Neural cell (in vitro differentiated cells): ENCODE measurements around the genes CIC, TMEM145, PSG11, ZNF575, IRGQ and SMG9.

DNA sequence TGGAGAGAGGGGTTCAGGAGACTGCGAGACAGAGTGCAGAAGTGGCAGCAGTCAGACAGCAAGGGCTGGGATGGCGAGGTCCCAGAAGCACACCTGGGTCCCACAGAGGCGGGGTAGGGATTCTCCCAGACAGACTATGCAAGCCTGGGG is 2.1 kb downstream of the ERF start:
- RAMPAGE, long total RNA, result no peak

GRCh38 chr19:42255718-42256665 is 1.1 kb upstream of the ERF start:
- RAMPAGE, long total RNA, result no peak

GRCh38 chr19:42268393-42269372 is at the start of gene CIC:
CIC (plus strand) TSS chr19:42269252.
- RAMPAGE, long total RNA, result start-site peak on the plus strand at chr19:42268520-42268580, 195 and 400 reads in 2 replicates; start-site peak on the plus strand at chr19:42269015-42269035, 24 and 22 reads in 2 replicates; start-site peak on the plus strand at chr19:42269213-42269267, 53 and 48 reads in 2 replicates

- RAMPAGE, long total RNA, result no peak
Observed at GRCh38 chr19:42313020-42314058, at the start of gene TMEM145. TMEM145 (plus strand) TSS chr19:42313309.

DNA sequence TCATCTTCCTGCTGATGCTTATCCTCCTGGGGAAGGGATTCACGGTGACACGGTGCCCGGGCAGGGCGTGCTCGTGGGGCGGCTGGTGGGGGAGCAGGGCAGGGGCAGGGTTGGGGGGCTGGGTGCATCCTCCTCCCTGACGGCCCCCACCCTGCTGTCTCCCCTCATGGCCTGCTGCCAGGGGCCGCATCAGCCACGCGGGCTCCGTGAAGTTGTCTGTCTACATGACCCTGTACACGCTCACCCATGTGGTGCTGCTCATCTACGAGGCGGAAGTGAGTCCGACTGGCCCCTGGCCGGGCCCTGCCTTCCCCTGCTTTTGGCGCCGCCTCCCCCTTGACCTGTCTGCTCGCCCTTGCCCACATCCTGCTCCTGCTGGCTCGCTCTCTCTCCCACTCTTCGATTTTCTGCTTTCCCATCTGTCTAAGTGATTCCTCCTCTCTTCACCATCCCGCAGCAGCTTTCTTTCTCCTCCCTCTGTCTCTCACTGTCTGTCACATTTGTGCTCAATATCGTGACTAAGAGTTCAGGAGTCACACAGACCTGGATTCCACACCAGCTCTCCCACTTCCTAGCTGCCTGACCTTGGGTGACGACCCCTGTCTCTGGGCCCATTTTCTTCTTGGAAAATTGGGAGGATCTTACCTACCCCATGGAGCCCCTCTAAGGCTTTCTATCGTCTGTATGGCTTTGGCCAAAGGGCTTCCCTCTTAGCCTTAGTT is 3.7 kb downstream of the TMEM145 start:
- RAMPAGE, long total RNA, result no peak

DNA sequence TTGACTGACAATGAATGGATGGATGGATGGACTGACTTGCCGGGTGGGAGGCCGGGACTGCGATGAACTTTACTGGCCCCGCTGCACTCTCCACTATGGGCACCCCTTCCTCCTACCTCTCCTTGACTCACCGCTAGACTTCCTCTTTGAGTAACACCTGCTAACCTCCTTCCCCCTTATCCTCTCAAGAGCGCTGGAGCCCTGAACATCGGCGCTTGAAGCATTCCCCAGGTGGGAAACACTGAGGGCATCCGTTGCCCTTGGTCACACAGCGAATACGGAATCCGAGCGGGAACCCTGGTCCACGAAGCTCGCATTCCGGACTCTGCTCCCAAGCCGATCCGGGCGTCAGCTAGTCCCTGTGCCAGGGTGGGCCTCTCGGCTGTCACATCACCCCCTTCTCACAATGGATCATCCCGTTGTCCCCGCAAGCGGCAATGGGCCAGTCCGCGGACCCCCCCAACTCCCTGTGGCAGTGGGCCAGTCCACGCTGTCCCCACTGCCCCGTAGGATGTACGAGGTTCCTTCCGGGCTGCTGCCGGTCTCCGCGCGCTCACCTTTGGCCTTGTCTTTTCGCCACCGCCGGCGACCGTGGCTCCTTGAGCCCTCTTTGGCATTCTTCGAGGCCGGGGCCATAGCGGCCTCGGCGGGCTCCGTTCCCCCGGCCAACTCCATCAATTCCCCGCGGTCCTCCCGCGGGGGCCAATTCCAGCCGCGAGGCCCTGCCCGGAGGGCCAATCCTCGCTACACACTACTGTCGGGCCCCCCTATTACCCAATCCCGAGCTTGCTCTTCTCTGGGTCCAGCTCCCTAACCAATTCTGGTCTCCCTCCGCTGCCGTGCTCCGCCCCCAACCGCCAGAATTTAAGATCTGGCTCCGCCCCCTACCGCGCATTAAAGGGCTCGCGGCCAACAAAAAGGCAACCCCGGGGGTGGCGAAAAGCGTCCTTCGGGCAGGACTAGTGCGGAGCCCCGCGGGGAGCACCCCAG is 4.0 kb downstream of the LIPE start:
- RAMPAGE, long total RNA, result start-site peak on the minus strand centred at position 382 of the sequence, 110 bp wide, 25 and 26 reads in 2 replicates; start-site peak on the minus strand centred at position 761 of the sequence, 157 bp wide, 71 and 151 reads in 2 replicates

GRCh38 chr19:42461501-42462204 is 18.9 kb upstream of the CXCL17 start:
- RAMPAGE, long total RNA, result no peak

GRCh38 chr19:42466225-42467588 is 24.0 kb upstream of the CXCL17 start:
- RAMPAGE, long total RNA, result no peak

- RAMPAGE, long total RNA, result no peak
Observed at GRCh38 chr19:42468198-42468776, 25.5 kb upstream of the CXCL17 start.

DNA sequence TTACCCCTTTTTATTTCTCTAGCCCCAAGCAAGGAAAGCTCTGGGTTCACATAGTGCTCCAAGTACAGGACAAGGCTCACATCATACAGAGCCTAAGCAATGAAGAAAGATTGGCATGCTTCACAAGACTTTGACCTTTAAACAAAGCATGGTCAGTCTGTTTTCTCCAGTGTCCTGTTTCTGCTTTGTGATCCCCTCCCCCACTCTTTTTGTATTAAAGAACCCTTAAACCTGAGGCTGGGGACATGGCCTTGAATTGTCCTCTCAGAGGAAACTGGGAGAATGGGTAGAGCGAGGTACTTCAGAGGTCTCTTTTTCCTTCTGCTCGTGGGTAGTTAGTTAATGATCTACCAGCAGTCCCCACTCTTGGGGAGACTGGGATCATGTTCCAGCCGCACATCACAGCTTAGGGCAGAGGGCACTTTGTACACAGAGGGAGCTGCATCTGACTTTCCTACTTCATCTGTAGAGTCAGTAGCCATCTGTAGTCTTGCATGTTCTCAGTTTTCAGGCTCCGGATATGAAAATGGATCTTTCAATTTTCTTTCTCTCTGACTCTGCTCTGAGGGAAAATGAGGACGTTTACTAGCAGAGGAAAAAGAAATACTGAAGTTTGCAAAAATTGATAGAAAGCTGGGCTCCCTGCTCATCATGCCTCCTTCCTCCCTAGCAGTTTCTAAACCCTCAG is 30.5 kb downstream of the CEACAM1 start:
- RAMPAGE, long total RNA, result no peak

GRCh38 chr19:42529247-42529607 is 946 bp upstream of the CEACAM1 start:
- RAMPAGE, long total RNA, result no peak

DNA sequence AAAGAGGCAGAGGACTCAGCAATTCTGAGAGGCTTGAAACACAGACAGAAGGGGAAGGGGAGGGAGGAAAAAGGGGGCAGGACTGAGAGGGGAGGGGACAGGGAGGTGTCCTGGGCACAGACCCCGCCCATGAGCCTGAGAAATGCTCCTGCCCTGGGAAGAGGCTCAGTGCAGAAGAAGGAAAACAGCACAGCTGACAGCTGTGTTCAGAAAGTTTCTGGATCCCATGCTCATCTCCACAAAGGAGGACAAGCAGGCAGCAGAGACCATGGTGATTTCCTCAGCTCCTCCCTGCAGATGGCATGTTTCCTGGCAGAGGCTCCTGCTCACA is 59.2 kb upstream of the CEACAM8 start:
- RAMPAGE, long total RNA, result no peak

DNA sequence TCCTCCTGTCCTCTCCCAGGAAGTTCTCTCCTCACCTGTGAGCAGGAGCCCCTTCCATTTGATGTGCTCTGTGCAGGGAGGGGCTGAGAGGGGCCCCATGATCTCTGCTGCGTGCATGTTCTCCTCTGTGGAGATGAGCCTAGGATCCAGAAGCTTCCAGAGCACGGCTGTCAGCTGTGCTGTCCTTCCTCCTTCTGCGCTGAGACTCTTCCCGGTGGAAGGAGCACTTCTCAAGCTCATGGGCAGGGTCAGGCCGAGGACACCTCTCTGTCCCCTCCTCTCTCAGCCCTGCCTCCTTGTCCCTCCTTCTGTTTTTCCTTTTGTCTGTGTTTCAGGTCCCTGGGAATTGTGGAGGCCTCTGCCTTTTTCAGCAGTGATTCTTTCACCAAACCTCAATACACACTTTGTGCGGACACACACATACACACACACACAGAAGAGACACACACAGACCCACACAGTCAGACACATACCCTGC is at the start of gene PSG11:
Gene PSG11, minus strand, starts transcription at position 196 of the 478 bp plus-strand sequence.
- RAMPAGE, long total RNA, result no peak

GRCh38 chr19:43533030-43533705 is at the start of gene ZNF575:
ZNF575 (plus strand) TSS chr19:43533188.
- RAMPAGE, long total RNA, result no peak

DNA sequence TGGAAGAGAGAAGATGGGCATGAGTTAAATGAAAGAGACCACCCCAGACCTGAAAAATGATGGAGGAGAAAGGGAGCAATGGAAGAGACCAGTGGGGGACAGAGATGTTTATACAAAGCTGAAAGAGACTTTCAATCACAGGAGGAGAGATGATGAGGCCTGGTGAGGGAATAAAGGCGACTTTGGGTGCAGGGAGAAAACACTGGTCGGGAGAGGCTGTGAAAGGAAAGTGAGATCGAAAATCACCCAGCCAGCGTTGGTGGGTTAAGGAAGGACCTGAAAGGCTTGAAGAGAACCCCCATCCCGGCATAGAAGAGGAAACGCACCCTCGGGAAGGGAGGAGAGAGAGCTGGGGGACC is 4.3 kb downstream of the PINLYP start:
- RAMPAGE, long total RNA, result no peak

- RAMPAGE, long total RNA, result start-site peak on the plus strand at chr19:43596579-43596724, 274 and 417 reads in 2 replicates
Observed at GRCh38 chr19:43595641-43597036, at the start of gene IRGQ. IRGQ (minus strand) TSS chr19:43596134.

DNA sequence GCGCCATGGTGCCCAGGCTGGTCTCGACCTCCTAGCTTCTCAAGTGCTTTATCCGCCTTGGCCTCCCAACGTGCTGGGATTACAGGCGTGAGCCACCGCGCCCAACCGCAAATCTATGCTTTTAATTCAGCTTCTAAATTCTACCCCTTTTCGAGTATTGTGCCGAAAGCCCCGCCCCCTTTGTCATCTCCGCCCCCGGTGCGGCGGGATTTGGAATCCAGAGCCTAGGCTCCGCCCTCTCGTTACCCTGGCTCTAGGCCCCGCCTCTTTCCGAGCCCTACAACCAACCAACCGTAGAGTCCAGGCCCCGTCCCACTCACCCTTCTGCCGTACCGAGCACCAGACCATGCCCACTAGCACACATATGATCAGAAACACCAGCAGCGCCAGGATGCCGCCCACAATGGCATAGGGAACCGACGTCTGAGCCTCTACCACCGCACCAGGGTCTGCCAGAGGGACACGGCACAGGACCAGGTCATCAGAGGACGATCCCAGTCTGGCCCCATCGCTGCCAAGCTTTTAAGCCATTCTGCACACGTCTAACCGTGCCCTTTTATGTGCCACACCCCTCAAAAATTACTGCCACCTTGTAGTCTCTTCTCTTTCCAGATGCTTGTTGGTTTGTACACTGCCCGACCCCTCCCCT is 4.5 kb upstream of the ZNF428 start:
- RAMPAGE, long total RNA, result no peak

DNA sequence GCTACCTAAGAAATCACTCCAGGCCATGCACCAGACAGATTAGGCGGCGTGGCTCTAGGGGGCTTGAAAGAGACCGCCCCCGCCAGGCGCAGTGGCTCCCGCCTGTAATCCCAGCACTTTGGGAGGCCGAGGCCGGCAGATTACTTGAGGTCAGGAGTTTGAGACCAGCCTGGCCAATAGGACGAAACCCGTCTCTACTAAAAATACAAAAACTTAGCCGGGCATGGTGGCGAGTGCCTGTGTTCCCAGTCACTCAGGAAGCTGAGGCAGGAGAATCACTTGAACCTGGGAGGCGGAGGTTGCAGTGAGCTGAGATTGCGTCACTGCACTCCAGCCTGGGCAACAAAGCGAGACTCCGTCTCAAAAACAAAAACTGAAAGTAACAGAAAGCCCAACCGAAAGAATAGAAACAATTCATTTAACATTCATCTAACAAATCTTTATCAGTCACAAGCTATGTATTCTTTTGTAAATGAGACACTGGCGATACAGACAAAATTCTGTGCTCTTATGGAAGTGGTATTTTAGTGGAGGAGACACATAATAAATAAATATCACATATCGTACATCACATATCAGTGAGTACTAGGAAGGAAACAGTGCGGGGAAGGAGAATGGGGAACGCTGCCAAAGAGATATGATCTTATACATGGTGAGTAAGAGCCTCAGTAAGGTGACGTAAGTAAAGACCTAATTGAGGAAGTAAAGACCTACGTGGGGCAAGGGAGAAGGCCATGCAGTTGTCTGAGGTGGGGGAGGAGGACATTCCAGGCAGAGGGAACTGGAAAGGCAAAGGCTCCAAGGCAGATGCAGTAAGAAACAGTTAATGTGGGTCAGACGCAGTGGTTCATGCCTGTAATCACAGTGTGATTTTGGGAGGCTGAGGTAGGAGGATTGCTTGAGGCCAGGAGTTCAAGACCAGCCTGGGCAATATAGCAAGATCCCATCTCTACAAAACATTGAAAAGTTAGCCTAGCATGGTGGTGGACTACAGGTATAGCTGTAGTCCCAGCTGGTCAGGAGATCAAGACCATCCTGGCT is 14.7 kb upstream of the IRGC start:
- RAMPAGE, long total RNA, result no peak

GRCh38 chr19:43754822-43755458 is at the start of gene SMG9:
SMG9 (minus strand) TSS chr19:43754962.
- RAMPAGE, long total RNA, result start-site peak on the minus strand at chr19:43754909-43754934, 849 and 777 reads in 2 replicates; start-site peak on the plus strand at chr19:43755061-43755114, 12 and 12 reads in 2 replicates

DNA sequence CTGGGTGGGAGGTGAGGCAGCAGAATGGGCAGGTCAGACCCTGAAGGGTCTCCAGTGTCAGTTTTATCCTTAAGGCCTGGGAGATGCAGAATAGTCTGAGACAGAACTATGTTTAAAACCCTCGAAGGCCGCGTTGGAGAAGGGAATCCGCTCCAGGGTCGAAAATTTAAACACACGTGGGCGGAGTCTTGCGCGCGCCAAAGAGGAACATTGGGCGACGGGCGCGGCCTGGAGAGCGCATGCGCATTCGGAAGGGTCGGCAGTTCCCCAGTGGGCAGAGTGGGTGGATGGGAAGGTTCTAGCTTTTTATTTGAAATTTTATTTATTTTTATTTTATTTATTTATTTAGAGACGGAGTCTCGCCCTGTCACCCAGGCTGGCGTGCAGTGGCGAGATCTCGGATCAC is 700 bp upstream of the SMG9 start:
- RAMPAGE, long total RNA, result no peak